SK-MEL-5 (cell line): Measurements from ENCODE around the genes TRIM9 and TMX1.

RAMPAGE:
- cytosol, long total RNA, result no peak
- long total RNA, result no peak
- nucleus, long total RNA, result no peak
These were observed 80.0 kb downstream of the ARF6 start for GRCh38 chr14:49972774-49973396.

DNA sequence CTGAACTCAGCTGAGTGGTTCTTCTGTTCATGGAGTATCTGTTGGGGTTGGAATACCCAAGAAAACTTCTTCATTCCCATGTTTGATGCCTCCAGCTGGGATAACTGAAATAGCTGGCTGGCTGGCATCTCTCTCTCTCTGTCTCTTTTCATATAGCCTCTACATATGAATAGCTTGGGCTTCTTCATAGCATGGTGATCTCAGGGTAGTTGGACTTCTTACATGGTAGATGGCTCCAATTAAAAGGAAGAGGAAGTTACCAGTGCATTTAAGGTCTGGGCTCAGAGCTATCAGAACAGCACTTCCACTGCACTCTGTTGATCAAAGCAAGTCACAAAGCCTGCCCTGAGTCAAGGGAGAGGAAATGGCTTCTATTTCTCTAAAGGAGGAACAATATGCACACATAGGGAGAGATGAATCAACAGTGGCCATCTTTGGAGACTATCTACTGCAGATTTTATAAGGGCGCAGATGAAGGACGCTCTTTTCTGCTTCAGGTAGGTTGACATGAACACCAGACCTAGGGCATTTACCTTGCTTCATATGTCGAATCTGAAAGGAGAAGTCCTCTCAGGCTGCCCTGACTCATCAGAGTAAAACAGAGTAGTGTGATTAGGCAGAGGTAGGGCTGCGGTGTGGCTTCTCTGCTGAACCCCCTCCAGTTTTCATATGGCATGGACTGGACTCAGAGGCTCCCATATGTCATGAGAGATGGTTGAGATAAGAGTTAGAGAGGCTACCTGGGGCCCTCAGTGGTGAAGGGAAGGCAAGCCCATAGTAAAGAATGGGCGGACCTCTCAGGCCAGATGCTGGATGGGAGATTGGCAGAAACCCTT, 84.2 kb downstream of the ARF6 start:
RAMPAGE:
- cytosol, long total RNA, result no peak
- long total RNA, result no peak
- nucleus, long total RNA, result no peak

DNA sequence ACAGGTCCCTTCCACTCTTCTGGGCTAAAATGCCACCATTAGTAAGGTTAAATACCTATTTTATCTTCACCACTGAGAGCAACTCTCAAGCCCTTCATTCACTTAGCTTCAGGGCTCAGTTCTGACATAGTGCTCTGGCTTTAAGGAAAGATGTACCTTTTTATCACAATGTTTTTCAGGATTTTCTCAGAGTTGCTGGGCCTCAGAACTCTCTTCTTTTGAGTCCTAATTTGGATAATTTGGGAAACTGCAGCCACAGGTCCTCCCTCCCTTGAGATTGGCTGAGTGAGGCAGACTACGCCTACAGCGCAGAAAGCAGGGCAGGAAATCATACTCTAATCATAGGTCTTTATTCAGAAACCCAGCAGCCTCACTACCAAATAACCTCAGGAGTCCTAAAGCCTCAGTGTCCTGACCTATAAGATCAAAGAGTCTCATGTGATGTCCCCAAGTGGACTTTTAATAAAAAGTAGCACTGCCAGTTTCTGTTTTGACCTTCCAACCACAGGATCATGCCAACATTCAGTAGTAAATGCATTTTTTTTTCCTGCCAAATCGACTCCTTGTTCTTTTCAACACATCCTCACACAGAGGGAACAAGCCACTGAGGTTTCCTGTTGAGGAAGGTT, 72.4 kb downstream of the VCPKMT start:
RAMPAGE:
- cytosol, long total RNA, result no peak
- long total RNA, result no peak
- nucleus, long total RNA, result no peak

DNA sequence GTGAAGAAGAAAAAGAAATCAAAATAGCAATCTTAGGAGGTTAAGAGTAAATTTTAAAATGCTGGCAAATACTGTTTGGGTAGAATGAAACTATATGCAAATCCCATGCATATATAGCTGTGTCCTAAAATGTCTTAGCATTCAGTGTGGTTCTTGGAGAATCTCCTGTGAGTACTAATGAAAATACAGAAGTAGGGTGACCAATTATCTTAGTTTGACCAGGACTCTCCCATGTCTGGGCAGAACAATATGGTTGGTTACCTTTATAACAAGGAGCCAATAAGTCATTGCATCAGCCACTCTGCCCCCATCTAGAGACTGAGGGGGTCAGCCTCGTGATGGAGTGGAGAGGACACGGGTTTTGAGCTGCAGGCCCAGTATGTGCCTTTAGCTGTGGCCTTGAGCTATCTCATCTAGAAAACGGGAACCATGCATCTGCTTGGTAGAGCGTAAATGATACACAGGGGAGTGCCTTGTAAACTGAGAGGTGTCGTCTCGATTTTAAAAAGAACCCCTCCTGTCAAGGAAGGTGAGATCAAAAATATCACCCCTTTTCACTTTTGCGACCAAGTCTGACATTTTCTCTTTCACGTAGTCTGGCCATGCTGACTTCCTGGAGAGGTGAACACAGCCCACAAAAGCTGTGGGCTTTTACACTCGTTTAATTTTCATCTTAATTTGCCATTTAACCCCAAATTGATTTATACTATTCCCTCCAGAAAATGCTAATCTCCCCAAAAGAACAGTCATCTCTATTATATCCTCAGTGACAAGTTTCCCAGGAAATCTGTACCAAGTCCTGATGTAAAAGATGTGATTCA, 30.9 kb downstream of the VCPKMT start:
RAMPAGE:
- cytosol, long total RNA, result no peak
- long total RNA, result no peak
- nucleus, long total RNA, result no peak

GRCh38 chr14:50099169-50099694, 17.1 kb downstream of the VCPKMT start:
RAMPAGE:
- cytosol, long total RNA, result no peak
- long total RNA, result no peak
- nucleus, long total RNA, result no peak

DNA sequence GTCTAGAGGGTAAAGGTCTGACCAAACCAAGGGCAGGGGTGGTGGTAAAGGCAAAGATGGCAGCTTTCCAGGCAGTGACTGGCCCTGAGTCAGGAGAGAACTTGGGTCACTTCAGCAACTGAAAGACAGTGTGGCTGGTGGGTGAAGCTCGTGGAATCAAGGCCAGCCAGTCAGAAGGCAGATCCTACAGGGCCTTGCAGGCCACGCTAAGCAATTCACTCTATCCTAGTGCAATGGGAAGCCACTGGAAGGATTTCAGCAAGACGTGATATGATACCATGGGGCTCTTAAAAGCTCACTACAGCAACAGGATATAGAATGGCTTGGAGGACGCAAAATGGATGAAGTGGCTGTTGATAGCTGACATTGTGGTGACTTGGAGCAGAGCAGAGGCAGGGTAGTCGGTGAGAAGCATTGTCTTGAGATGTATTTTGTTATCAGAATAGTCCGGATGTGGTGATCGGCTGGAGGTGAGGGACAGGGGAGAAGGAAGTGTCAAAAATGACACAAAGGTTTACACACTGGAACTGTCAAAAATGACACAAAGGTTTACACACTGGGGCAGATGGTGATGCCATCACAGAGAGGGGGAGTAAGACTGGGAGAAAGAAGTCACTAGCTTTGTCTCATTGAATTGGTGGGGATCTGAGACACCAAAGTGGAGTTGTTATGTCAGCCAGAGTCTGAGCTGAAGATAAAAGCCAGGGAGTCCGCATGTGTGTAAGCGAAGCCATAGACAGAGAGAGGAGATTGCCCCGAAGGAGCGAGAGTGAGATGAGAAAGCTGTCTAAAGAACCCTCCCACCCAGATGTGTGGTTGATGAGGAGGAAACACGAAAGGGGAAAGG, 30.2 kb downstream of the CDKL1 start:
RAMPAGE:
- cytosol, long total RNA, result no peak
- long total RNA, result no peak
- nucleus, long total RNA, result no peak

DNA sequence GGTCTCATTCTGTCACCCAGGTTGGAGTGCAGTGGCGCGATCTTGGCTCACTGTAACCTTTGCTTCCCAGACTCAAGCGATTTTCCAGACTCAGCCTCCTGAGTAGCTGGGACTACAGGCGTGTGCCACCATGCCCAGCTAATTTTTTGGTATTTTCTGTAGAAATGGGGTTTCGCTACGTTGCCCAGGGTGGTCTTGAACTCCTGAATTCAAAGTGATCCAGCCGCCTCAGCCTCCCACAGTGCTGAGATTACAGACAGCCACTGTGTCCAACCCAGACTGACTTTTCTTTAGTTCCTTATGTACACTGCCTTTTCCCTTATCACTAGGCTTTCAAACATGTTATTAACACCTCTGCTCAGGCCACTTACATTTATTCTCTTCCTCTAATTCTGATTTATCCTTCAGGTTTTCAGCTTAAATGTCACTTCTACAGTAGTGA, 63.1 kb upstream of the CDKL1 start:
RAMPAGE:
- cytosol, long total RNA, result no peak
- long total RNA, result no peak
- nucleus, long total RNA, result no peak

DNA sequence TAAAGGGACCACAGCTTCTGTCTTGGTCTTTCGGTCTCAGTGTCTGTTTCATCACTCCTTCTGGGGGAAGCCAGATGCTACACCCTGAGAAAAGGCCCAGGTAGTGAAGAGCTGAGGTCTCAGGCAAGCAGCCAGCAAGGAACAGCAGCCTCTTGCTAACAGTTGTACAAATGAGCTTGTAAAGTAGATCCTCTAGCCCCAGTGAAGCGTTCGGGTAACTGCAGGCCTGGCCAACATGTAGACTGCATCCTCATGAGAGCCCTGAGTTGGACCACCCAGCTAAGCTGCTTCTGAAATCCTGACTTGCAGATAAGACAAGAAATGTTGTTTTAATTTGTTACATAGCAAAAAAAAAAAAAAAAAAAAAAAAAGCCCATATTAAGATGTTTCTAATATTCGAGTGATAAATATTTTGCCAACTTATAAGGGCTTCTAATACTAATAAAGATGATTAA, 69.1 kb upstream of the SAV1 start:
RAMPAGE:
- cytosol, long total RNA, result no peak
- long total RNA, result no peak
- nucleus, long total RNA, result no peak

RAMPAGE:
- cytosol, long total RNA, result no peak
- long total RNA, result no peak
- nucleus, long total RNA, result no peak
These were observed 23.4 kb upstream of the PYGL start for GRCh38 chr14:50967717-50968030.

GRCh38 chr14:51013940-51014481, 69.7 kb upstream of the PYGL start:
RAMPAGE:
- cytosol, long total RNA, result no peak
- long total RNA, result no peak
- nucleus, long total RNA, result no peak

DNA sequence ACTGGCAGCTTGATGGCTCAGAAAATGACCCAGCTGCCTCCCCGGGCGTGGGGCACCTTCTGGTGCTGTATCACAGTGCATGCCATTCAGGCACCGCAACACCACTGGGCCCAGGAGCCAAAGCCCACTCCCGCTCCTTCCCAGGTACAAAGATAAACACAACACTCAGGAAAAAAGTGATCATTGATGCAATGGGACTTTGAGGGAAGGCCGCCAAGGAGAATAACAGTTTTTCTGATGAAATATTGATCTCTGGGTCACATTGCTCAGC, 65.7 kb downstream of the TRIM9 start:
RAMPAGE:
- cytosol, long total RNA, result no peak
- long total RNA, result no peak
- nucleus, long total RNA, result no peak

GRCh38 chr14:51095014-51095848, at the start of gene TRIM9:
TSS of gene TRIM9 (minus strand) at chr14:51095105.
RAMPAGE:
- cytosol, long total RNA, result no peak
- long total RNA, result no peak
- nucleus, long total RNA, result start-site peak on the minus strand at chr14:51095092-51095139, 26 and 19 reads in 2 replicates

GRCh38 chr14:51239713-51241004, at the start of gene TMX1:
TSS of gene TMX1 (plus strand) at chr14:51240247.
RAMPAGE:
- cytosol, long total RNA, result start-site peak on the plus strand at chr14:51240216-51240279, 1,745 and 4,378 reads in 2 replicates
- long total RNA, result start-site peak on the plus strand at chr14:51240216-51240279, 664 and 3,912 reads in 2 replicates
- nucleus, long total RNA, result start-site peak on the plus strand at chr14:51240259-51240280, 153 and 131 reads in 2 replicates

GRCh38 chr14:51575818-51576566, 75.7 kb upstream of the FRMD6 start:
RAMPAGE:
- cytosol, long total RNA, result no peak
- long total RNA, result no peak
- nucleus, long total RNA, result no peak

RAMPAGE:
- cytosol, long total RNA, result no peak
- long total RNA, result no peak
- nucleus, long total RNA, result no peak
These were observed 1.0 kb upstream of the FRMD6 start for GRCh38 chr14:51650671-51651112.

GRCh38 chr14:52063025-52063336, 5.9 kb downstream of the NID2 start:
RAMPAGE:
- cytosol, long total RNA, result no peak
- long total RNA, result no peak
- nucleus, long total RNA, result no peak

DNA sequence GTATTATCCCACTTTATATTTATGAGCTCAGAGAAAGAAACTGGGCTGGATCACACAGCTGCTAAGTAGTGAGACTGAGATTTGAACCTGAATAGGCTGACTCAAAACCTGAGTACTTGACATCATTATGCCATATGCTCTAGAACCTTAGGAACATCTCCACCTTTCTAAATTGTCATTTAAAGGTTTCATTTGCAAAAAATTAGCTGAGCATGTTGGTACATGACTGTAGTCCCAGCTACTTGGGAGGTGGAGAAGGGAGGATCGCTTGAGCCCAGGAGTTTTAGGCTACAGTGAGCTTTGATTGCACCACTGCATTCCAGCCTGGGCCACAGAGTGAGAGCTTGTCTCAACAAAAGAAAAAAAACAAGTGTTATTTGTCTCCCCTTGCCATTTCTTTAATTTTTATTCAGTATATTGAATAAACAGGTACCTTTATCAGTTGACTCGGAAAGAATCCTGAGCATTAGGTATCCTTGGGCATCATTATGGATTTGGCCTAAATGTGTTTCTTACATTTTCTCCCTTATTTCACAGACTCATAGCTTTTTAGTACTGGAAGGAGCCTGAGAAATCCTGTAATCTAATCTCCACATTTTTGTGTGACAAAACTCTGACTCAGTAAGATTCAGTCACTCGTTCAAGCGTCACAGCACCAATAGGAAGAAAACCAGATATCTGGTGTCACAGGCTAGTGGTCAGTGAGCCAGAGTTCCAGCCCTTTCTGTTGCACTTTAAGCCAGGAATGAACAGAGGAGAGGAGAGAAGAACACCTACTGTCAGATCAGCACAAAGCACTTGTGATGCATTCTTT, 11.7 kb upstream of the NID2 start:
RAMPAGE:
- cytosol, long total RNA, result no peak
- long total RNA, result no peak
- nucleus, long total RNA, result no peak

DNA sequence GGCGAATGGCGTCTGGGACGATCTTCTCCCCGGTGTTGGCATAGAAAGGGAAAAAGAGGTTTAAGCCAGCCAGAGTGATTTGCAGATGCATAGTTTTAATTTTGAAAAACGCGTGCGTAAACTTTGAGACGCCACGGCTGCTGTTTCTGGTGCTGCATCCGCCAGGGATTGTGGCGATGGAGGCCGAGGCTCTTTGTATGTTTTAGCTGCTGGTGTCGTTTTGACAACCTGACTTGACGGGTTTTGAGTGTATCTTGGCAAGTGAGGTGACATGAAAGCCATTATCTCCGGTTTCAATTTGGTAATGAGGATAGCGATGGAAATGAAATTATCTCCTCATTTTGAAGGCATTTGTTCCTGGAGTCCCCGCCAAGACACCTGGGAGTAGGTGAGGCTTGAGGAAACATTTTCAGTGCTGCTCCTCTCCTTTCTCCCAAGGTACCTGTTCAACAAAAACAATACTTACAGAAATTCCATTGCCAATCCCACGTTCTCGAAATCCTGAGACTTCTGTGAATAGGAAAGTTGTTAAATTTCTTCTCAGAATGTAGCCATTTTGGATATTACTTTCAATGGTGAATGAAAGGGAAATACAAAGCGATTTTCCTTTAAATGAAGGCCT, 1.7 kb downstream of the PTGDR start:
RAMPAGE:
- cytosol, long total RNA, result no peak
- long total RNA, result no peak
- nucleus, long total RNA, result no peak

DNA sequence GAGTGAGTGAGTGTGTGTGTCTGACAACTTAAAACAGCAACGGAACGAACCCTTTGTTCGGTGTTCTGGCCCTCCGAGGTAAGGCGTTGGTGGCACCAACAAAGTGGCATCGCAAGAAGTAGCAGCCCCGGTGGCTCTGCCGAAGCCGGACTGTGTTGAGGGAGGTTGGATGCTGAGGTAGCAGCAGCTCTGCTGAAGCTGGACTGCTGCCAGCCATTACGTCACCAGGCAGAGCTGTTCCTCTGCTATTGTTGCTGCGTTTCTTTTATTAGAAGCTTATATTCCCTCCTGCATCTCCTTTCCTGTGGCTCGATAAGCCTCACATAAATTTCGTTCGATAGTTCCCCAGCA, 1.1 kb downstream of the GPR137C start:
RAMPAGE:
- cytosol, long total RNA, result no peak
- long total RNA, result no peak
- nucleus, long total RNA, result no peak

DNA sequence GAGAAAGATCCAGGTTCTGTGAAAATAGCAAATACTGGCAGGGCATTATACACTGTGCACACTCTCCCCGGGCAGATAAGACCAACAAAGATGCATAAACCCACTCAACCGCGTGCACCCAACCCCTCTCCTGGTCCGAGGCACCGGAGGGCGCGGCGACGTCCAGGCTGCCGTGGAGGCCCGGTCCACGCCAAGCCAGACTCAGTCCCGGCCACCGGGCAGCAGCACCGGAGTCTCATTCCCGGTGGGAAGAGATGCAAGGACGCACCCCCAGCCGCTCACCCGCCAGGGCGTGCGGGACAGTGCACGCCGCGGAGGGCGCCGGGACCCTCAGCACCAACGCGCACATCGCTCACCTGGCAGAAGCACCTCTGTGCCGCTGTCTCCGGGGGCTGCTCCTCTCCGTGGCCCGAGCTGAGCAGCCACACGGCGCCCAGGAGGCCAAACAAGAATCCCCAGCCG, 315 bp downstream of the ERO1A start:
RAMPAGE:
- cytosol, long total RNA, result no peak
- long total RNA, result no peak
- nucleus, long total RNA, result no peak